ENCODE measurements around the gene ING1.

DNA sequence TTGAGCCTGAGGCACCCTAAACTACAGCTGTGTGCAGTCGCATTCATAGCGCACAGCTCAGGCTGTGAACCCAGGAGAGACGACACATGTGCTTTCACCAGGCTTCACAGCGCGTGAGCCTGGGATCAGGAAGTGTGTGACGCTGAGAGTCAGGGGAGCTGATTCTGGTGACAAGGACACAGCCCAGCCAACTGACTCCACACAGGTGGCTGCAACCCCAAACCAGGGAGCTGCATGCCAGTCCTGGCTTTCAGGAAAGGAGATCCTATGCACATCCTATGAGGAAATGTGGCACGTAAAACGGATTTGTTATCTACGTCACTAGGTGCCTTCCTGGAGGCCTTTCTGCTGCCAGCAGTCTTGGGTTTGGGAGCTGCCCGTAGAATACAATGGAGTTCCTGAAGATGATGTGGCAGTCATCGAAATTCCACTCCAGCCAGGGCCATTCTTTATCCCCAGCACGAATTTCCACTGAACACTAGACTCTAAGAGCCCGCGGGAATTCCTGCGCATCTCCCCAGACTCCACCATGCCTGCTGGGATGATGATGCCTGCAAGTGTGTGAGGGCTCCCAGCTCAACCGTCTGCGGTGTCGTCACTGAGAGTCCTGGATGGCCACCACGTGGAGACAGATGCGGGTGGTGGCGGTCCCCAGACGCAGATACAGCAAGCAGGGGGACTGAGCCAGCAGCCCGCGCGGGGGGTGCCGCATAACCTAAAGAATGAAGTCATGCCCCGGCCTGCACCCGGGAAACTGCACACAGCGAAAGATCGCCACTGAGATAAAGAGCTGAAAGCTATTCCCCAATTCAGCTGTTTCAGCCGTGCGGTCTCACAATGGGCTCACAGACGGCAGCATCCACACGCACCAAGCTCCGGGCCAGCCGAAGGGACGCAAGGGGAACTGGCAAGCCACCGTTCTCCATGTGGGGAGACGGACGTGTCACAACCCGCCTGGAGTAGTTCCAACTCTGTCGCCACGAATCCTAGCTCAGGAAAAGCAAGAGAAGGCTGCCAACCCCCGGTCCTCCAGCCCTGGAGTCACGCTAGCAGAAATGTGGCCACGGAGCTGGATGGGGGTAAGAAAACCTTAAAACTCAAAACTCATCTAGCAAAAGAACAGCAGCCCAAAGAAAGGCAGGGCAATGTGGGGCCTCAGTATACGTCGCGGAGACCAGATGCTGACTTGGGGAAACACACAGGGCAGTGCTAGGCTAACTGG is 41.1 kb downstream of the COL4A1 start:
- PRO-cap, result no peak

DNA sequence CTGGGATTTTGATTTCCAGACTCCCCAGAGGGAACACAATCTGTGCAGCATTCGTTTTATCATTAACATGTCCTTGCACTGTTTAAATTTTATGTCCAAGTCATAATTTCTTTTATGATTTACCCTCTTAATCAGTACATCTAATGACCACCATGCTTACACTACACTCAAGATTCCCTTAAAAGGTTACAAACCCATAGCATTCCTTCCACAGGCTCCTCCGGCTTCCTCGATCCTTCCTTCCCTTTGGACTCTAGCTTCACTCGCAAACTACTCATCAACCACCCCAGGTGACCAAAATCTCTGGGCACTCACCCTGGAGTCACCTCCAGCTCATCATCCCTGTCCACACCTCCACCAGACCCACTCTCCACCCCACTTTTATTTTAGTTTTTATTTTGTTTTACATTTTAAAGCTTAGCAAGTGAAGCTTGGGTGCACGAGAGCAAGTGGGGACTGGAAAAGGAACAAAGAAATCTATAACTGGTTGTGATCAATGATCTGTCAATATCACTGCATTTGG is 16.6 kb downstream of the COL4A1 start:
- PRO-cap, result no peak

DNA sequence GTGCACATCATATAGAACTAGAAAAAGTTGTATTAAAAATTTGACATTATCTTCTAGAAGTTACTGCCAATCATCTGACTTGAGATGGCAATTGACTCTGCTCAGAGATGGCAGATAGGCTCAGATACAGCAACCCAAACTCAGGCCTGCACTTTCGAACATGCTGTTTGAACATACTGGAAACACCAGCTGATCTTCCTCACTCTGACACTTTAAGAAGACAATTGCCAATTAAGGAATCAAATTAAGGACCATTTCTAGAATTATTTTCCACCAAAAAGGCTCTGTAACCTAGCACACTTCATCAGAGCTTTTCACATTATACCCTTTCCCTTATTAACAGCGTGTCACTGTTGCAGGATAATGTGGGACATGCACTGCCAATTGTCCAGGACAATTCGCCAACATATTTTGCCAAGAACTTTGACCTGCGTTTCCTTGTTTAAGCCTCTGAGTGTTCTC is 13.5 kb downstream of the COL4A1 start:
- PRO-cap, result no peak

GRCh38 chr13:110306313-110306571 is 715 bp downstream of the COL4A1 start:
- PRO-cap, result no peak

DNA sequence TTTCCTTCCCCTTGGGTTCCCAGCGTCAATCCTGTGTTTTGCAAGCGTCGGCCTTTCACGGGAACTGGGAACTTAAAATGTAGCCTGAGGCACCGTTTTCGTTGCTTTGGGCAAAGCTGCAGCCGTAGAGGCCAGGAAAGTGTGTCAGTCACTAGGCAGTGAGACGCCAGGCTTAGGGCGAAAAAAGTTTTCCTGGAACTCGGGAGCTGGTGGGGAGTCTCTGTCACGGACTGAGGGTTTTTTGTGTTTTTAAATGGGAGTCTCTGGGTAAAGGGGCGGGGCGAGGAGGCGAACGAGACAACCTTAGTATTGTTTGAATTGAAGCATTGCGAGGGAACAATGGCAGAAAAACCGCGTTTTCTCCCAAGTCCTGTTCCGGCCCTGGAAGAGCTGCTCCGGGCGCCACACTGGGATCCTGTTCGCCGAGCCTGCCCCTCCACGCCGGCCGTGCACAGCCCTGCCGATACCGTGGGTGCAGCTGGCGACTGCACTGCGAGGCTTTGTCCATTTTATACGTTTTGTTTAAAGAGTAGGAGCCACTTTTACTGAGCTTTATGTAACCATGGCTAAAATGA is 1.3 kb downstream of the COL4A2 start:
- PRO-cap, result no peak

- PRO-cap, result no peak
Measured at GRCh38 chr13:110314921-110315223, 7.8 kb downstream of the COL4A2 start.

- PRO-cap, result no peak
Measured at GRCh38 chr13:110340688-110341044, 33.6 kb downstream of the COL4A2 start.

GRCh38 chr13:110387331-110387931 is 80.3 kb downstream of the COL4A2 start:
- PRO-cap, result no peak

- PRO-cap, result no peak
Measured at GRCh38 chr13:110404353-110404818, 97.3 kb downstream of the COL4A2 start.

DNA sequence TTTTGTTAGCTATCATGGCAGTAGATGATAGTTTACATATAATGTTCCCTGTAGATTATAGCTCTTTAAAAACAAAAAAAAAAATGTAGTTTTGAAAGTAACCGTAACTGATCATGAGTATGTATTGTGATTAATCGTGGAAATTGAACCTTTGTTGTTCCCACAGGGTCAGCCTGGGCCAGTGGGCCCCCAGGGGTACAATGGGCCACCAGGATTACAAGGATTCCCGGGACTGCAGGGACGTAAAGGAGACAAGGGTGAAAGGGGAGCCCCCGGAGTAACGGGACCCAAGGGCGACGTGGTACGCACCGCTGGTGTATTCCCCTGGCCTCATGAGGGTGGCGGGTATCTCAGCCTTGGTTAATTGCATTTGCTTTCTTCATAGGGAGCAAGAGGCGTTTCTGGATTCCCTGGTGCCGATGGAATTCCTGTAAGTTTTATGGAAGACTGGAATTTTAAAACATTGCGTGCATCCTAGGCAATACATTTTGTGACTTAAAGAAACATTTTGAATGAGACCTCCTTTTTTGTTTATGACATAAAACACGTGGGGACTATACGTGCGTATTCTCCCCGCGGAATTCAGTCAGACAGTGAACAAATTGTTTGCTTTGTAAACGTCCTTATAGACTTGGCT is 117.6 kb downstream of the COL4A2 start:
- PRO-cap, result no peak

DNA sequence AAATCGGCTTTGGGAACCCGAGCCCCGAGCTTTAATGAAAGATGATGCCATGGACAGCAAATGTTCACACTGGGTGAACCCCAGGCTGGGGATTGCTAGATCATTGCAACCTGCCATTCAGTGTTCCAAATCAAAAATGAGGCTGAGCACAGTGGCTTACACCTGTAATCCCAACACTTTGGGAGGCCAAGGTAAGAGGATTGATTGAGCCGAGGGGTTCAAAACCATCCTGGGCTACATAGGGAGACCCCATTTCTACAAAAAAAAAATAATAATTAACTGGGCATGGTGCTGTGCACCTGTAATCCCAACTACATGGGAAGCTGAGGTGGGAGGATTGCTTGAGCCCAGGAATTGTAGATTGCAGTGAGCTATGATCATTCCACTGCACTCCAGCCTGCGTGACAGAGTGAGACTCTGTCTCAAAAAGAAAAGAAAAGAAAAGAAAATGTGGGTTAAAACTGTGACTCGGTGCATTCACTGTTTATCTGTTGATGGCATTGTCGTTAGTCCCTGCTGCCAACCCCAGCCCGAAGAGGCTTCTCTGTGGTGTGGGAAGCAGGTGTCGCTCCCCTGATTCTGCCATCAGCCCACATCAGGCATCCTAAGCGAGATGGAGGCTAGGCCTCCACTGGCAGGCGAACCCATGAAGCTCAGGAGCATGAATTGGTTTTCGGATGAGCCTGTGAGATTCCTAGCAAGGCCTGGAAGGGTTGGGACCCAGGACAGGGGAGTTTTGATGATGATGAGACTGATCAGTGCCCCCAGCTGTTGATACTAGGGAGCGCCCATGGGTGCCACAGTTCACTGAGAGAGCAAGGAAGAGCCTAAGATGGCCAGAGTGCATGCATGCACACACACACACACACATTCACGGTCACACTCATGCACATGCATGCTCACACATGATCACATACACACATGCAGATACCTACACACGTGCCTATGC is 87.5 kb downstream of the RAB20 start:
- PRO-cap, result no peak

DNA sequence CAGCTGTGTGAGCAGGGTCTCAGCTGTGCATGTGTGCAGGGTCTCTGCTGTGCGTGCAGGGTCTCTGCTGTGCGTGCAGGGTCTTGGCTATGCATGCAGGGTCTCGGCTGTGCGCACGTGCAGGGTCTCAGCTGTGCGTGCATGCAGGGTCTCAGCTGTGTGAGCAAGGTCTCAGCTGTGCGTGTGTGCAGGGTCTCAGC is 42.4 kb downstream of the RAB20 start:
- PRO-cap, result no peak

DNA sequence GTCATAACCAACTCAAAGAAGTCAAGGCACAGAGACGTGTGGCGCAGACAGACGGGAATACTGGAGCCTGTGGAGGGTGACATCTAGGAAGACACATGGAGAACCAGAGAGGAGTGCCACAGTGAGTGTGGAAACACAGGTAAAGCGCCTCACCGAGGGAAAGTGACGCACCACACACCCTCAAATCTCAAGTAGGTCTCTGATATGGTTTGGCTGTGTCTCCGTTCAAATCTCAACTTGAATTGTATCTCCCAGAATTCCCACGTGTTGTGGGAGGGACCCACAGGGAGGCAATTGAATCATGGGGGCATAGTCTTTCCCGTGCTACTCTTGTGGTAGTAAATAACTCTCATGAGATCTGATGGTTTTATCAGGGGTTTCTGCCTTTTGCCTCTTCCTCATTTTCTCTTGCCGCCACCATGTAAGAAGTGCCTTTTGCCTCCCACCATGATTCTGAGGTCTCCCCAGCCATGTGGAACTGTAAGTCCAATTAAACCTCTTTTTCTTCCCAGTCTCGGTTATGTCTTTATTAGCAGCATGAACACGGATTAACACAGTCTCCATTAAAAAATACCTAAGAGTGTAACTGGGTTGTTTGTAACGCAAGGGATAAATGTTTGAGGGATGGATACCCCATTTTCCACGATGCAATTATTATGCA is 16.8 kb downstream of the RAB20 start:
- PRO-cap, result no peak

DNA sequence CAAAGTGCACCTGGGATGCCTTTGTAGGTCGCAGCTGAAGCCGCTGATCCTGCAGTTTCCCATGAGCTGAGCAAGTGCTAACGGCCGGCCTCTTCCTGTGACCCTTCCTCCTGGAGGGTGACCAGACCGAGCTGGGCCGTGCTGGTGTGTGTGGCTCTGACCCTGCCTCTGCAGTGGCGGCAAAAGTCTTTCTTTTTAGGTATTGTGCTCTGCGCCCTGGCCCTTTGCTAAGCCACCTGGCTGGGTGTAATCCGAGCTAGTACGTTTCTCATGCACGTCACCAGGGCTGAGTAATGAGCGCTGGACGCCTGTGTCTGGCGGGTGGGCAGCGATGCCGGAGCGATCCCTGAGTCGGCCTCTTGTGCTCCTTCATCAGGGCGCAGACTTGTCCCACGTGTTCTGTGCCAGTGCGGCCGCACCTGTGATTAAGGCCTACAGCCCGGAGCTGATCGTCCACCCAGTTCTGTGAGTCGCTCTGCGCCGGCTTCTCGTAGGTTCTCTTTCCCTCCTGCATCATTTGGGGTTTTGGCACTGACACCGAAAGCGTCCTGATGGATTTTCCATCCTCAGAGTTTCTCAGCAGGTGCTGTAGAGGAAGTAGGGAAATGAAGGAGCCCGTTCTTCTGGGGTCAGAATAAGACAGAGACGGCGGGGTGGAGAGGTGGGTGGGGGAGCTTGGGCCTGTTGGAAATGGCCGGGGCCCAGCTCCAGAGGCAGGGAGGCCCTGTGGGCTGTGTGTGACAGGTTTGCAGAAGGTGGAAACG is 9.7 kb downstream of the NAXD start:
- PRO-cap, result no peak

- PRO-cap, result bidirectional peak, plus-strand start at chr13:110713696, minus-strand start at chr13:110713523
Measured at GRCh38 chr13:110713603-110713927, at the start of gene ING1. Gene ING1, plus strand, starts transcription at chr13:110713700.

DNA sequence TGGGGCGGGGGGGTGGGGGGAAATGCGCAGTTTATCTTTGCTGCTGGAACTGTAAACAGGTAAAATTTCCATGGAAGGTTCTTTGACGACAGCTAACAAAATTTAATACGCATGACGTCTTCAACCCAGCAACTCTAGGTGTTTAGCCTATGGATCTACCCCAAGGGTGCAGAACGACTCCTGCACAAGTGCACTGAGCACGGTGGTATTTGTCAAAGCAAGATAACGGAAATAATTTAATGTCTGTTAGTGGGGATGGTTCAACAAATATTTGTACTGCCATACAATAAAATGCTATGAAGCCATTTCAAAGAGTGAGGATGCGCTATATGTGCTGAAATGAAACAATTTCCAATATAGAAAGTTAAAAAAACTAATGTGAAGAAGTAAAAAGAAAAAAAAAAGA is 96.6 kb downstream of the ING1 start:
- PRO-cap, result no peak

GRCh38 chr13:110812584-110813809 is 99.5 kb downstream of the ING1 start:
- PRO-cap, result no peak

GRCh38 chr13:110874388-110875125 is 40.3 kb downstream of the ANKRD10 start:
- PRO-cap, result bidirectional peak, plus-strand start at chr13:110874893, minus-strand start at chr13:110874768

DNA sequence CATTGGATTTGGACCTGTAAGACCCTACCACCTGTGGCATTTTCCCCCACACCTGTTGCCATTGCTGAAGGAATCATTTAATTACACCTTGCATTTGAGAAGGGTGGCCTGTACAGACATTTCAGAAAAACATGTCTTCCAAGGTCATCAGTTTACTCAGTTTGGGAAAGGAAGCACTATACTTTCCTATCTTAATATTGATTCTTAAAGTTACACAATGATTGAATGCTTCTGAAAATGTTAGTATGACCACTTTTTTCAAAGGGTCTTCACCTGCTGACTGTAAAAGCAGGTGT is 28.3 kb downstream of the ANKRD10 start:
- PRO-cap, result no peak

DNA sequence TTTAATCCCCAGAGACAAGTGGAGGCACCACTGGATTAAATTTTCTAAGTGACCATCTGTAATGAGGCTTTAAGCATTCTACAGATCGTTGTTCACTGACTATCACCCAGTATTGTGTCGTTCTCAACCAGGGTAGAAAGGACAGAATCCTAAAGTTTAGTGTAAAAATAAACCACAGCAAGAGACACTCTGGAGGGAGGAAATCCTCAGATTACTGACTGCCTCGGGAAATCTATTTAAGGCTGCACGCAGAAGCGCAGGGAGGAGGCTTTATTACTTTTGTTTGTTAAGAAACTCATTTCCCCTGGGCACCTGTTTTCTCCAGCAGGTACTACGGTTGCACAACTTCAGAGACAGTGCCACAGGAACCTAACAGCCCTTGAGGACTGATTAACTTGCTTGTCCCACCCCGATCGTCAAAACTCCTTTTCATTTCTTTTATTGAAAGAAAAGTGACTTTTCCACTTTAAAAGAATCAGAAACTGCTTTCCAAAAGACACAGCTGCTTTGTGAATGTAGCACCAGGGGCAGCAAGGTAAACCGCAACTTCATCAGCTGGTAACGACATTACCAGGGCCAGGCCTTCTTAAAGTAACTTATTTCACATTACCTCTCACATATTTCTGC is 1.7 kb downstream of the ANKRD10 start:
- PRO-cap, result no peak

Measured in LUHMES (cell line).